Measurements from ENCODE around the genes HMSD and SOCS6.

- RRBS, result 91% methylated on average over 4 of the region's 21 CpGs
Measured at GRCh38 chr18:63206718-63207579, 112.6 kb downstream of the BCL2 start.

DNA sequence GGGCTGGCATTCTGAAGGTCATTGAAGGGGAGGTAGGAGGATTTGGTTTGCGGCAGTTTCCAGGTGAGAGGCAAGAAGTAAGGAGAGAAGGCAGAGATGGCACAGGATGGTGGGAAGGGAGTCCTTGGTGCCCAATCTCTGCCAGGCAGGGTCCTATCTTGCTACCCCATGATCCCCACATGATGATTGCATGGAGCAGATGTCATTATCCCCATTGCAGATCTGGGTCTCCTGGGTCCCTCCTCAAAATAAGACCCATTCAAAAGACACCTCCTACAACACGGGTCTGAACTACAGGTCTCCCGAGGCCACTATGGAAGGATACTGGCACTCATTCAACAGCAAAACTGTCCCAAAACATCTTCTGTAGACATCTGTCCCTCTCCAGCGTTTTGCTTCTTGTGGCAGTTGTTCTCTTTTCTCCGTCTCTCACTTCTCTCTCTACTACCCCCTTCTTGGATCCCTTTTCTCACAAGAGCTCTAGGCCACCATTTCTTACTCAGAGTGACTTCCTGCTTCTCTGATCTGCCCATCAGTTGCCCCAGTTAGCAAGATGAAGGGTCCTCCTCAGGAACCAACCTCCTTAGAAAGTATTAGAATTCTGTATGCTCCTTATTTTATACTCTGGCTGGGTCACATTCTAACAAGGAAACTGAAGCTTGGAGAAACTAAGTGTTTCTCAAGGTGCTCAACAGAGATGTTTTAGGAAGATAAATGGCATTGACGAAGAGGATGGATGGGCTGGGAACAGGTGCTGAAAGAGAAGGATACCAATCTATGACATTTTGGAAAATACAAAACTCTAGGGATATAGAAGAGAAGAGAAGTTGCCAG, 32.7 kb downstream of the BCL2 start:
- RRBS, result no CpG with 5 or more reads among the region's 6 CpGs

DNA sequence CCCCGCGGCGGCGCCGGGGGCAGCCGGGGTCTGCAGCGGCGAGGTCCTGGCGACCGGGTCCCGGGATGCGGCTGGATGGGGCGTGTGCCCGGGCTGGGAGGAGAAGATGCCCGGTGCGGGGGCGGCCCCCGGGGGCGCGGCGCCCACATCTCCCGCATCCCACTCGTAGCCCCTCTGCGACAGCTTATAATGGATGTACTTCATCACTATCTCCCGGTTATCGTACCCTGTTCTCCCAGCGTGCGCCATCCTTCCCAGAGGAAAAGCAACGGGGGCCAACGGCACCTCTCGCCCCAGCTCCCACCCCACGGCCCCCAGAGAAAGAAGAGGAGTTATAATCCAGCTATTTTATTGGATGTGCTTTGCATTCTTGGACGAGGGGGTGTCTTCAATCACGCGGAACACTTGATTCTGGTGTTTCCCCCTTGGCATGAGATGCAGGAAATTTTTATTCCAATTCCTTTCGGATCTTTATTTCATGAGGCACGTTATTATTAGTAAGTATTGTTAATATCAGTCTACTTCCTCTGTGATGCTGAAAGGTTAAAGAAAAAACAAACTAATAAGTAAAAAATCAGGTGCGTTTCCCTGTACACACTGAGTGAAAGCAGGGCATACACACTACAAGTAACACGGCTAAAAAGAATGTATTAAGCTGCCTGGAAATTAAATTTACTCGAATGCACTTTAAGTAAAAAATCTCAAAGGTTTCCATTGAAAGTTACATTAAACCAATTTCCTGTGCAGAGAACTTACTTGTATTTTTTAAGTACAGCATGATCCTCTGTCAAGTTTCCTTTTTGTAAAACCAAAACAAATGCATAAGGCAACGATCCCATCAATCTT, 928 bp downstream of the BCL2 start:
- RRBS, result 1% methylated on average over 6 of the region's 41 CpGs

DNA sequence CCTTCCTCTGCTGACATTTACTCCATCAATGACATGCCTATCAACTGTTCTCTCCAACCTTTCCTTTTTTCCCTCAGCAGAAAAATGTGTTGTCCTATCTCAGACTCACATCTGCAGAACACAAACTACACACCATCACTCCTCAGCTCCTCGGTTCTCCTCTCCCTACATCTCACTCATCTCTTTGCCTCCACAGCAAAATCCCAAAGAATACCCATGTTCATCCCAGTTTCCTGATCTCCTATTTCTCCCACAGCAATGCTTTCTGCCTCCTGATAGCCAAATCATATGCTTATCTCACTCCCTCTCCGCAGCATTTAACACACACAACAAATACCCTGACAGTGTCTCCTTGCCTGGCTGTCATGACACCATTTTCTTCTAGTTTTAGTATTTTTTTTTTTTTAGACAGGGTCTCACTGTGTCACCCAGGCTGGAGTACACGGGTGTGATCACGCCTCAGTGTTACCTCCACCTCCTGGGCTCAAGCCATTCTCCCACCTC, 4.2 kb downstream of the VPS4B start:
- RRBS, result no CpG with 5 or more reads among the region's 4 CpGs

GRCh38 chr18:63440166-63440551, 17.9 kb upstream of the VPS4B start:
- RRBS, result no CpG with 5 or more reads among the region's 2 CpGs

DNA sequence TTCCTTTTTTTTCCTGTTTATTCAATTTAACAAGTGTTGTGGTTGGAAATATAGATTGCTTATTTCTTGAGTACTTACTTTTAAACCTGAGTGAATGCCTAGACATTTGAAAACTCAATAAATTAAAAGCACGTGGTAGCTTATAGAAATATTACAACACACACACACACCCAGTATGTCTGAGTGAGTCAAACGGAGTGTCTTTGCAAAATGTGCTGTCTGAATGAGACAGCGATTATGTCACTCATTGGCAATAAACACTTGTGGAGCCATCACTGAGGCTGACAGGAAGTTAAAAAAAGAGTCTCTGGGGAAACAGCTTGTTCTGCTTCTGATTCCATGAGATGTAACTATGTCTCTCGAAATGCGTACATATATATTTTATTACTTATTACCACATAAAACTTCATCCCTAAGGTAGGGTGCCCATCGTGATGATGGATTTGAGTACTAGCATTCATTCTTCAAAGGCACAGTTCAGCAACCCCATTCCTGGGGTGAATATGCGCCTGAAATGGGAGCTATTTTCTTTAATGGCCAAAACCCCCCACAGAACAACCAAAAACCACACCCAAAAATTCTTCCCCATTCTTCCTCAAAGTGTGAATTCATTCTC, 22.4 kb upstream of the VPS4B start:
- RRBS, result no CpG with 5 or more reads among the region's 7 CpGs

- RRBS, result no CpG with 5 or more reads among the region's 11 CpGs
Measured at GRCh38 chr18:63889828-63891075, 2.7 kb downstream of the SERPINB2 start.

- RRBS, result no CpG with 5 or more reads among the region's 4 CpGs
Measured at GRCh38 chr18:63902944-63903219, 4.9 kb upstream of the SERPINB10 start.

- RRBS, result no CpG with 5 or more reads among the region's 36 CpGs
Measured at GRCh38 chr18:63948922-63949700, at the start of gene HMSD. Gene HMSD, plus strand, starts transcription at chr18:63949301.

DNA sequence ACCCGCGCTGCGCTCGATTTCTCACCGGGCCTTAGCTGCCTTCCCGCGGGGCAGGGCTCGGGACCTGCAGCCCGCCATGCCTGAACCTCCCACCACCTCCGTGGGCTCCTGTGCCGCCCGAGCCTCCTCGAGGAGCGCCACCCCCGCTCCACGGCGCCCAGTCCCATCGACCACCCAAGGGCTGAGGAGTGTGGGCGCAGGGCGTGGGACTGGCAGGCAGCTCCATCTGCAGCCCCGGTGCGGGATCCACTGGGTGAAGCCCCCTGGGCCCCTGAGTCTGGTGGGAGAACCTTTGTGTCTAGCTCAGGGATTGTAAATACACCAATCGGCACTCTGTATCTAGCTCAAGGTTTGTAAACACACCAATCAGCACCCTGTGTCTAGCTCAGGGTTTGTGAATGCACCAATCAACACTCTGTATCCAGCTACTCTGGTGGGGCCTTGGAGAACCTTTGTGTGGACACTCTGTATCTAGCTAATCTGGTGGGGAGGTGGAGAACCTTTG, 145.3 kb upstream of the CDH7 start:
- RRBS, result no CpG with 5 or more reads among the region's 23 CpGs

GRCh38 chr18:67215014-67215724, 301.4 kb downstream of the DSEL start:
- RRBS, result no CpG with 5 or more reads among the region's 15 CpGs

DNA sequence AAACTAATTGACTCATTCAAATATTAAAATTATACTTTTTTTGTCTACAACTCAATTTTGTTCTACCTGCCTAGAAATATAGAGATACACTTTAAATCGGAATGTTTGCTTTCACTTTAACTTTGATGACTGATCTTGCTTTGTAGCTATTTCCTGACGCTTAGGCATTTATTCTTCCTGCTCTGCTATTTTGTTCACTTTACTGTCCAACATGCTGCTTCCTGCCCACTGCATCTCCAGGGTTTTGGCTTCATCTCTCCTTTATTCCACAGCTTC, 272.4 kb downstream of the DSEL start:
- RRBS, result no CpG with 5 or more reads among the region's 2 CpGs

- RRBS, result no CpG with 5 or more reads among the region's 1 CpG
Measured at GRCh38 chr18:69399094-69399308, 1.7 kb upstream of the DOK6 start.

DNA sequence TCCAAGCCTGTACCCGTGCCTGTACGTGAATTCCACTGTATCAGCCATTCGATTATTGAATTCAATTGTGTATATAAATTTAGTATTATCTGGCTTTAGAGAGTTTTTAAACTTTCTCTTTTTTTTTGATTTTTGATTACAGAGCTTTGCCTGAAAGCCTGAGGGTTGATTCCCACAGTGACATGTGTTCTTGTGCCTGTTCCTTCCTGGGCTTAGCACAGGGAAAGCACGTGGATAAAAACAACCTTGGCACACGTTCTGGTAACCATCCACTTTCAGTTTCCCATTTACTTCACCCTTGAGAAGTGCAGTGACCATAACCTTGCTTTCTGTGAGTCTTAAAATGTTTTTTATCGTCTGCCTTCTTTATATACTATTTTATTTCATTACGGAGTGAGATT, 11.6 kb downstream of the CD226 start:
- RRBS, result no CpG with 5 or more reads among the region's 7 CpGs

DNA sequence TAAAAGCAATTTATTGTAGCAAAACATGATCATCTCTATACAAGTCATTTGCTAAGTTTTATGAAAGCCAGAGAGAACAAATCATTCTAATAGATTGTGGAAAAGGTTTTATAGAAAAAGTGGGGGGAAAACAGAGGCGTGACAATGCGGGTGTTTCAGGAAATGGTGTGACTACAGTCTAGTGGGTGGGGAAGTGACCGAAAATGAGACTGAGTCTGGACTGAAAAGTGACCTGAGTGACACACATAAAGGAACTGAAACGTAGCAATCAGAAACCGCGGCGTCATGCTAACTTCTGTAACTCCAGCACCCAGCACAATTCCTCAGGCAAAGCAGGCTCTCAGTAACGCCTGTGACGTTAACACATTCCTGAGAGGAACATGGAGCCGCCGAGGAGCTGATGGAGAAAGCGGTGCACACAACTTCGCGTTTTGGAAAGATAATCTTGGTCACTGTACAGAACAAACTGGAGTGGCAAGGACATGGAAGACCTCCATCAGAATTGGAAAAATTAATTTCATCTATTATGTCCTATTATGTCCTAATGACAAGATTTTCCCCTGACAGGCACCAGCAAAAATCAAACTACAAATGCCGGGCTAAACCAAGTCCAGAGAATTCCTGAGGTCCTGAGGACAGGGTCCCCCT, 1.3 kb upstream of the CD226 start:
- RRBS, result no CpG with 5 or more reads among the region's 15 CpGs

GRCh38 chr18:69955066-69955479, 7.4 kb upstream of the CD226 start:
- RRBS, result no CpG with 5 or more reads among the region's 2 CpGs

- RRBS, result no CpG with 5 or more reads among the region's 2 CpGs
Measured at GRCh38 chr18:69961536-69961880, 13.8 kb upstream of the CD226 start.

GRCh38 chr18:69967963-69968294, 20.3 kb upstream of the CD226 start:
- RRBS, result no CpG with 5 or more reads among the region's 7 CpGs

DNA sequence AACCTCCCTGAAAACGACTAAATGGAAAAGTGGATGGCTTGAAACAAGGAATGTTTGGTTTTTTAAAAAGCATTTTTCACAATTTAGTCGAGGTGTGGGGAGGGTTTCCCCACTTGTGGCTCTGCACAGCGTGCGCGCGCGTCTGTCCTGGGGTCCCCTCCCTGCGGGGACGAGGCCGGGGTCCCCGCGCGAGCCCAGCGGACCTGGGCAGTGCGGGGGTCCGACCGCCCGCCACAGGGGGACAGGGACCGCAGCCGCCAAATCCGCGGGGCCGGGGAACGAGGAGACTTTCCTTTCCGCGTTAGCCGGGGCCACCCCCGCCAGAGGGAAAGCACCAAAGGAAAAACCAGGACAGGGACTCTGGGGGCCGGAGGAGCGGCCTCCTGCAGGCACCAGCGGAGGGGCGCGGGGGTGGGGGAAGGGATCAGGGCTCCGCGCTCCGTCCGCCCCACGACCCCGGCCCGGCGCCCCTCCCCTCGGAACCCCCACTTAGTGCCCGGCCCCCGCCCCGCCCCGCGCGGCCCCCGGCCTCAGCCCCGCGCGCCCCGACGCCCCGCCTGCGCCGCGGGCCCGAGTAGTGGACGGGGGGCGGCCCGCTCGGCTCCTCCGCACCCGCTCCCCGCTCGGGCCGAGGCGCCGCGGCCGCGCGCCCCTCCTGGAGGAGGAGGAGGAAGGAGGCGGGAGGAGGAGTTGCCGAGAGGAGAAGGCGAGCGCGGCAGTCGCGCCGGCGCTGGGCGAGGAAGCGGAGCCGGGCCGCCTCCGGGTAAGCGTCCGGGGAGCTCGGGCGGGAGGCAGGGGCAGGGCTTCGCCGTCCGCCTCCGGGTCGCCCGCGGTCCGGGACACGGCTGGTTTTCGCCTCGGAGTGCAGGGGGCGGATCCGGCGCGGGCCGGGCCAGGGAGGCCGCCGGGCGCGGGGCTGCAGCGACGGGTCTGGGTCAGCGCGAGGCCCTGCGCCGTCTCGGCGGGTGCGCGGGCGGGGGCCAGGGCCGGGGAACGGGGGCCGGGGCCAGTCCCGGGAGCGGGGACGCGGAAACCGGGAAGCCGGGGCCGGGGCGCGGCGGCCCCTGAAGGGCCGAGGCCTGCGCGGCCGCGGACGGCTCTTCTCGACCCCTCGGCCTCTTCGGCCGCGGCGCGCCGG, at the start of gene SOCS6:
SOCS6 (plus strand) TSS at position 718 of the 1,138 bp plus-strand sequence.
- RRBS, result 2% methylated on average over 55 of the region's 150 CpGs

All from BE2C (cell line).